ENCODE measurements around a stretch of chr2.

DNA sequence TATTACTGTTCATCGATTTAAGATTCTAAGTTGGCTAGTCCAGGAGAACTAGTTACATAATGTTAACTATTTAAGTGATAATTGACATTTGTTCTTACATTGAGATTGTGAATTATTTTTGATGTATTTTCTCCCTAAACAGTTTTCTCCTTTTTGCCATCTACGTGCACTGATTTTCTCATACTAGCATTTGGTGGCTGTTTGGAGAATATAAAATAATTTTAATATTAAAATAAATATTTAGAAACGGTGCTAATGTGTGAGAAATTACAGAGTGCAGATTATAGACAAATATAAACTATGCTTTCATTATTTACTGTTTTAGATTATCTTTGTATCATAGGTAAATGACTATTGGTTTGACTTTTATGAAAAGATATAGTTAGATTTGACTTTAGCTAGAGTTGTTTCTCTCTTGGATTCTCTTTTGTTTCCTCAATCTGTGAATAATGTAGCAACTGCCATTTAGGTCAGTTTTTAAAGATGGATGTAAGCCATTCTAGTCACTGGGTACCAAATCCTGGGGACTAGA is 10.4 kb downstream of the MTX2 start:
- RRBS: no CpG with 5 or more reads among the region's 3 CpGs

- RRBS: no CpG with 5 or more reads among the region's 31 CpGs
Observed at GRCh38 chr2:176553424-176554712, 284.6 kb downstream of the MTX2 start.

DNA sequence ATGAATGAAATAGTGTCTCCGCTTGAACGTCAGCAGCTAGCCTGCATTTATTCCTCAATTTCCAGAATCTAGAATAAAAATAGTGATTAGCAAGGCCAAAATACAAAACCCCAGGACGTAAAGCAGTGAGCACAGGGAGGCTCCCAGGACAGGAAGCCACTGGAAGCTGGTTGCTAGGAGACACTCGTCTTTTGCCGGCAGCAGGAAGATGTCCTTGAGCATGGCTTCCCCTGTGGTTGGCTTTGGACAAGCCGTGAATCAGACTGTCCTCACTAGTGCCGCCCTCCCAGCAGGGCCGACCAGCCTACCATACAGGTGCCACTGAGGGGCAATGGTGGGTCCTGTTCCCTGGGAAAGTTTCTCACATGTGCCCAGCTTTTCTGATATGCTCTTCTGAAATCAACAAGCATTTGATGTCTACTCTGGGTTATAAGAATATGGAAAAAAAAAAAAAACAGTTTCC is 374.5 kb downstream of the MTX2 start:
- RRBS: no CpG with 5 or more reads among the region's 8 CpGs

DNA sequence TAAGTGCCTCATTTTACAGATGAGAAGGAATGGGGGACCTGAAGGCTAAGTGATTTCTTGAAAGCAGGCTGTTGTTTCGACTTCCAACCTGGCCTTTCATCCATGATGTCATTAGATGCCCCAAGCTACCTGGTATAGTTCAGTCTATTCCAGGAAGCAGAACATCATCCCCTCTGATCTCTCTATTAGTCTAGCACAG is 386.3 kb upstream of the HNRNPA3 start:
- RRBS: no CpG with 5 or more reads among the region's 1 CpG

DNA sequence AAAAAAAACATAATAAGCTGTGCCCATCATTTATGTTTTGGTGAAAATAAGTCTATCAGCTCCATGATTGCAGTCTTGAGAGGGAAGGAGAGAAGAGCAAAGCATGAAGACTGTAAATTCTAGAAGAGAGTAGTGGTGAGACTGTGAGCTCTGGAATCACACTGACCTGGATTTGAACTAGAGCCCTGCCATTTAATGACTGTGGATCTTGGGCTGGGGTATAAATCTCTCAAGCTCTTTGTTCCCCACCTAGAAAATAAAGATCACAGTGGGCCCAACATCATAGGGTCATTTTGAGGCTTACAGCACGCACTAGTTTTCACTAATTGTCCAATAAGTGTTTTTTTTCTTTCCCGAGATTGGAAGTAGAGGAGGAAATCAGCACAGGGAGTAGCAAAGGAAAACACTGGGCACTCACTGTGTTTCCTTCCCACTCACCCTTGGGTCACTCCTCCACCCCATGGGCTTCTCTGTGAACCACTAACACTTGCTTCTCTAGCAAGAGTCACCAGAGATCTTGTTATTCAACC is 61.4 kb upstream of the HNRNPA3 start:
- RRBS: no CpG with 5 or more reads among the region's 2 CpGs

DNA sequence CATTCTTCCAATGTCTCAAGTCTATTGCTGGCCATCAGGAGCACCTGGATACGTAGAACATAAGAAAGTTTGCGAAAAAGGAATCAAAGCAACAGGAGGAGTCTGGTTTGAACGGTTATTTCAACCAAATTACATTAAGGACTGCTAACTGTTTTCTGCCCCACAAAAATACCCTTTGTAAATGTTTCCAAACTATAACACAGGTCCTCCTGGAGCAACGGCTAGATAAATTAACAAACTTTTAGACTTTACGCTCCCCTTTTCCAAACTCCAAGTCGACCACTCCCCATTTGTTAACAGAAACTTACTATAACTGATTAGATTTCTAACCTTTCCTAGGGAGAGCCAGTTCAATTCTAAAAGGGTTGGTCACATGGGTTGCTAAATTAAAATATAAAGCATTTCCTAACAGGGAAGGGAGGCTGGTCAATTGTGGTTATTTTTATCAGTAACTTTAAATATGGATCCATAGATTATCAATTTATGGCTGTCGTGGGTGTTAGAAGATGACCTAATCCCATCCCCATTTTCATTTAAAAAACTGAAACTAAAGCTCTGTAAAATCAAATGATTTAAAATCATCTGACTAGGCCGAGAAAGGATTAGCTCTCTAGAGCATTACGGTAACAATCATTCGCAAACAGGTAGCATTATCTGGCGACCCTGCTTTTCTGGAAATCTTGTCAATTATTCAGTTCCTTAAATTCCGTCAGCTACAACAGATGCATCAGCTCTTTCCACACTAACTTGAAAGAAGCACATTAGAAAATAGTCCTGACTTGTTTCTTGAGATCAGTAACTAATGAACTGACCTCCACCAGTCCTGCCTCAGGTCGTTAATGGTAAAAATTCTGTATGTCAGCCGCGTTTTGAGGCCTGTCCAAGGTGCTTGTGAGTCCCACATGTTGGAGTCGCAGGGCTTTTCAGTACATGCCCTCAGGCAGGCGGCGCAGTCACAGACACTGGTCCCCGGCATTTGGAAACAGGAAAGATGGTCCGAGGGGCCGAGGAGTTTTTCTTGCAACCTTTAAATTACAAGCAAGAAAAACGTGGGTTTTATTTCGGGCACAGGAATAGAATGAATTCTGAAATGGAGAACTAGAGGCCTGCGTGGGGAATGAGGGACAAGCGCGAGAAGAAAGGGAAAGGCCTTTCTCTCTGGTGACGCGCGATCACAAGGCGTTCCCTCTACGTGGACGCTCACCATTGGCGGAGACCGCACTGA is 889 bp upstream of the HNRNPA3 start:
- RRBS: no CpG with 5 or more reads among the region's 34 CpGs

GRCh38 chr2:177225914-177226344 is 13.3 kb downstream of the HNRNPA3 start:
- RRBS: no CpG with 5 or more reads among the region's 2 CpGs

- RRBS: no CpG with 5 or more reads among the region's 2 CpGs
Observed at GRCh38 chr2:177240607-177241414, 23.7 kb downstream of the NFE2L2 start.

DNA sequence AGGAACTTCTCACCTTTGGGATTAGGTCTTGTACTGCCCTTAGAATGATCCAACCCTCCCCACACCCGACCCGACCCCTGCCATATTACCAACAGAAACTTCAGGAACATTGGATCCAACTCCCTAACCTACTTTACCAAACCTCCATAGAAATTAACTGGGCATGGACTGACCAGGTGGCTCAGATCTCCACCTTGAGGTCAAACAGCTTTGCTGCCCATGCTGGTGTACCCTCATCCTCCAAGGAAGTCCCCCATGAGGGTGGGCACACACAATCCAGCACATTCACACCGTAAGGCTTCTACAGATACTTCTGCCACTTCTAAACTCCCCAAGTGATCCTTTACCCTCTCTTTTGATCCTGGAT is 21.4 kb downstream of the NFE2L2 start:
- RRBS: no CpG with 5 or more reads among the region's 3 CpGs

GRCh38 chr2:177260128-177260891 is 4.2 kb downstream of the NFE2L2 start:
- RRBS: no CpG with 5 or more reads among the region's 1 CpG

GRCh38 chr2:177264262-177264487 is 352 bp downstream of the NFE2L2 start:
- RRBS: 1% methylated on average over 23 of the region's 30 CpGs

GRCh38 chr2:177313271-177313774 is 48.8 kb upstream of the NFE2L2 start:
- RRBS: no CpG with 5 or more reads among the region's 1 CpG

DNA sequence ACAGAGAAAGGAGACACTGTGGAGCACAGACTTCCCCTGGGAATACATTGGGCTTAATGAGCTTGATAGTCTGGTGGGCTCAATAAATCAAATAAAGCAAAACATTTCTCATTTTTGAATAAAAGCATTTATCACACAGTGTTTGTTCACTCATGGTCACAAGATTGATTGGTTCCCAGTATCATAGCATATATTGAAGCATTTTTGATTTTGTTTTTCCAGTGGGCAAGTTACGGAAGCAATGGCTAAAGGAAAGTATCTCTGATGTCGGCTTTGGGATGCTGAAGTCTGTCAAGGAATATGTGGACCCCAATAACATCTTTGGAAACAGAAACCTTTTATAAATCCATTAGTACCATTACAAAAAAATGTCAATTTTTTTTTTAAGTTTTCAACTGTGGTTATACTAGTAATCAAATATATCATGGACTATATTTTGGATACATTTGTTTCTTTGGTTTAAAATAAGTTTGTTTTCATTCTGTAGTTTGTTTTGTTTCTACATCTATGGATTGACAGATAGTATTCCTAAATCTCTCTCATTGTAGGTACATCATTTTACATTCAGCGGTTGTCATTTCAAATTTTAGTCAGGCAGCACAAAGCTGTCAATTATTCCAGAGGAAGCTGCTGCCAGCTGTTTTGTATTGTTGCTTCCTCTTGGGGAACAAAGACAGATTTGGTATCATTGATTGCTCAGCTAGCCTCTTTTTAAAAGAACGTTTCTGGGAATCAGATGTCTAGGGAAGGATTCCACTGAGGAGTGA is 14.6 kb downstream of the TTC30B start:
- RRBS: no CpG with 5 or more reads among the region's 4 CpGs

DNA sequence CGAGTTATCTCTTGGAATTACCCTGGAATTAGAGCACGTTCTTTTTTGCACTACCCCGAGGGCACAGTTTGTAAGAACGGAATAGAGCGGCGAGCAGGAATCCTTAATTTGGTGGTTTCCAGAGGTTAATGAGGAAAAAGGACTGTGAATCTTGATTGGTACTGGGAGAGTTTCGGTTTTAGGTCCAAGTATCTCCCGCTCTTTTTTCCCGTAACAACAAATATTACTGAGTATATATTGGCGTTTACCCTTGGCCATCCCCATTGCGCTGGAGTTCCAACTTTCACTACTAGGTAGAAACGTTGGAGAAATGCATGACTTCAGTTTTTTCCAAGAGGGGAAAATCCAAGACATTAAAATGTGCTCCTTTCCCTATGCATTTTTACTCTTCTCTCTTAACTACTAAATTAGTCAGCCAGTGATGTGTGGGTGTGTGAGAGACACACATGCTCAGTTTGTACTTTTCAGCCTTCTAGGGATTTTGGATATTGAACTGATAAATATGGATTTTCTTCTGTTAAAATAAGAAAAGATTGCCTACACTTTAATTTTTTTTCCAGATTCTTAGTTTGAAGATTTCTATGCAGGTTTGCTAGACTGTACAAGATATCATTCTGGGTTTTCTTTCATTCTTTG is 811 bp upstream of the TTC30B start:
- RRBS: no CpG with 5 or more reads among the region's 12 CpGs

DNA sequence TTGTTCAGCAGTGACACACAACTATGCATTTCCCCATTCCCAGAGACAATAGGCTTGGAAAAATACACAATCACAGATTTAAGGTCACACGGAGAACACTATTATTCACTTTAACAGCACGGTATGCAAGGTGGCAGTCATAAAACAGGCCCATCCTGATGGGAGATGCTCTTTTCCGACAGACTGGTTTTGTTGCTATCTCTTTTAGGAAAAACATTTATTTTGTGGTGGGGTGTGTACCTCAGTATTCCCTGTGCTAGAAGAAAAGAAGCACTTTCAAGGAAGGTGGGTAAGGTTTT is 105.9 kb upstream of the TTC30A start:
- RRBS: no CpG with 5 or more reads among the region's 3 CpGs

DNA sequence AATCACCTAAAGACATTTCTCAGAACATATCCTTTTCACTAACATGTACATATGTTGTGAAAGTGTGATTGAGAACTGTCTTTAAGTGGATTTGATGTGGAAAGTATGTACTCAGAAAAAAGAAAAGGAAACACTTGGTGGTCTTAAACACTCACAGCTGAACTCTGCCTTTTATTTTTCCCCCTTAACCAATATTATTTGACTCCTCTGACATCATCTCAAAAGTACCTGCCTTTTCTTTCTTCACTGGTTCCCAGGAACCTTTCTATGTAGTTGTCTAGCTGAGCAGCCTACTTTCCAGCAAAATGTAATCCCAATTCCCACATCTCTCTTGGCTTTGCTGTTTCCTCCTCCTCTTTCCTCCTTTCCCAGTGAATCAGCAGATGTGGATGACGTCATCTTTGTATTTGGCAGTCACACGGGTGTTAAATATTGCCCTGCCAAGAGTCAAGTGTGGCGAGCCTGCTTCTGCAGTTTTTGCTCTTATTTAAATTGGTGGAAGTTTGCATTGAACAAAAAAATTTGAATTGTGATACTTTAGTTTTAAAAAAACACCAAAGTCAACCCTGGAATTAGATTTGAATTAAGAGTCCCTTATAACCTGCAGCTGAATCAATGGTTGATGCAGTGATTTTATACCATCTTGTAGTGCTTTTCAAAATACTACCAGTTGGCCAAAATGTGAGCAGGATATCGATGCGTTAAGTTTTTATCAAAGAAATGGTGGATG is 47.9 kb downstream of the OSBPL6 start:
- RRBS: no CpG with 5 or more reads among the region's 5 CpGs

DNA sequence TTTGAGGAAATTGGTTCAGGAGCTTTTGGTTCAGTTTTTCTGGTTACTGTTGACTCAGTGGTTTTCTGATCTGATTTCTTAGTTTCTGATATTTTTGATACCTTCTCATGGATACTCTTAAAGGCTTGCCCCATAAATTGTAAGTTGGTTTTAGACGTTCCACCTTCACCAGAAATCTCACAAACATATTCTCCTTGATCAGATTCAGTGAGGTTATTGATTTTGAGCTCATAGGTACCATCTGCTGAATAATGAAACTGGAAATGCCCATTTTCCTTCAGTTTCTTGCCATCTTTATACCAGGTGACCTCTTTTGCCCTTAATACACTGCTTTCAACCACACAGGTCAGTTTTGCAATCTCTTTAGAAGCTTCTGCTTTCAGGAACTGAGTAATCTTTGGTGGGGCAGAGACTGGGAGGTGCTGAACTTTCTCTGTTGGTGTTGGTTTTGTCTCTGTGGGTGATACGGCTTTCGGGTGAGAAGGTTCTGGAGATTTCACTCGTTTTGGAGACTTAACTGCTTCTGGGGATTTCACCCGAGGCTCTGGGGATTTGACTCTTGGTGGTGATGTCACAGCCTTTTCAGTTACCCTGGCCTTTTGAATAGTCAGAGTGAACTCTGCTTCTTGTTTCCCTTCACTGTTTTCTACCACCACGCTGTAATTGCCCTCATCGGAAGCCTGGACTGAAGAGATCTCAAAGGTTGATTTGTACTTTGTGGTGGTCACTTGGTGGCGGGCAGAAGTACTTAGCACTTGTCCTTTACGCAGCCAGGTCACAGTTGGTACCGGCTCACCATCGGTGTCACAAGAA is 50.3 kb downstream of the PLEKHA3 start:
- RRBS: no CpG with 5 or more reads among the region's 11 CpGs

DNA sequence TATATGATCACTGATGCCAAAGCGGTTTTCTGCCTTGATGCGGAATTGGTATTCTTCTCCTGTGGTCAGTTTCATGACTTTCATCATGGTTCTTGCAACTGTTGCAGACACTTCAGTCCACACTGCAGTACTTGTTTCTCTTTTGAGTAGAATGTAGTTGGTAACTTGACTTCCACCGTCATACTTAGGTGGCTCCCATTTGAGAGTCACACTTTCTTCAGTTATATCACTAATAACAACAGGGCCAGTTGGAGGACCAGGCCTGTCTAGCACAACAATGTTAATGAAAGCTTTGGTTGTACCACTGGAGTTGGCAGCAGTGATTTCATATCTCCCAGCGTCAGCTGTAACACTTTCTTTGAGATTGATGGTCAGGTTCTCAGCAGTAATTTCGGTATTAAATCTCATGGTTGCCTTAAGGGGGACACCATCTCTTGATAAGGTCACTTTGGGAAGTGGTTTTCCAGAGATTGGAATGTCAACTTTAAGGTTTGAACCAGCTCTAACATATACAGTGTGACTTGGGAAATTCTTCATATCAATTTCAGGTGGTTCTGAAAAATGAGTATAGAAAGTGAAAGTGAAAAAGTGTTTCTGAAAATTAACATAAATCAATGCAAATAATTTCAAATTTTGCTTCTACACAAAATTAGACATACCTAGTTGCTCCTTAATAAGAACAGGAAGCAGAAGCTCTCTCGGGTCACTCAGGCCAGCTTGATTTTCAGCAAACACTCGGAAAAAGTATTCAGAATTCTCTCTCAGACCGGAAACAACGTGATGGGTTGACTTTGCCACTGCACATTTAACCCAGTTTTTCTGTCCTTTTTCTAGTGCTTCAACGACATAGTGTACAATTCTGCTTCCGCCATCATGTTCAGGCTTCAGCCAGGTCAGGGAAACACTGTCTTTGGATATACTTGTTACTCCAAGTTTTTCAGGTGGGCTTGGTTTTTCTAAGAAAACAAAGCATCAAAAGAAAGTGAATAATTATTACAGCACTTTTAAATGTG is 77.7 kb downstream of the PLEKHA3 start:
- RRBS: no CpG with 5 or more reads among the region's 11 CpGs

DNA sequence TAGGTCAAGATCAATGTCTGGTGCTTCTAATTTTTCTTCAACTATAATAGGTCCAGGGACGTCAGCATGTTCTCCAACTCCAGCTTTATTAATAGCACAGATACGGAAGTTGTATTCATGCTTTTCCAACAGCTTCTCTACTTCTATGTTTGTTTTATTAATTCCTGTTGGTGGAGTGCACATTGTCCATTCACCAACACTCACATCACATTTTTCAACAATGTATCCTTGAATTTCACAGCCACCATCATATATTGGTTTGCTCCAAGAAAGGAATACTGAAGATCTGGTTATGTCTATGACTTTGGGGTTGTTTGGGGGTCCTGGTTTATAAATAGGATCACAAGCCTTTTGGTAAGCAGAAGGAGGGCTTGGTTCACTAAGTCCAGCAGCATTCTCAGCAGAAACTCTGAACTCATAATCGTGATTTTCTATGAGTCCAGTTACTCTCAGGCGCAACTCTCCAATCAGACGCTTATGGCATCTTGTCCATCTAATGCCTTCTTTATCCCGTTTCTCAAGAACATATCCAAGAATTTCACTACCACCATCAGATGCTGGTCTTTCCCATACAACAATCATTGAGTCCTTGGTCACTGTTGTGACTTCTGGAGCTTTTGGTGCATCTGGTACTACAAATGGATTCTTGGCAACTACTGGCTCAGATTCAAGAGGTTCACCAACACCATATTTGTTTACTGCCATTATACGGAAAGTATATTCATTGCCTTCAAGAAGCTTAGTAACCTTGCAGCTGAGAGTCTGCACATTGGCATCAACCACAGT is 89.5 kb downstream of the PLEKHA3 start:
- RRBS: no CpG with 5 or more reads among the region's 7 CpGs

GRCh38 chr2:178618209-178618586 is 137.9 kb downstream of the PLEKHA3 start:
- RRBS: no CpG with 5 or more reads among the region's 5 CpGs

Measured in HCT116 (cell line).